Umbilical cord (tissue), 2 donors: ENCODE measurements around the gene NIPSNAP3A.

GRCh38 chr9:99821175-99821408 is 593 bp upstream of the NR4A3 start:
- RAMPAGE, long total RNA, result no peak

DNA sequence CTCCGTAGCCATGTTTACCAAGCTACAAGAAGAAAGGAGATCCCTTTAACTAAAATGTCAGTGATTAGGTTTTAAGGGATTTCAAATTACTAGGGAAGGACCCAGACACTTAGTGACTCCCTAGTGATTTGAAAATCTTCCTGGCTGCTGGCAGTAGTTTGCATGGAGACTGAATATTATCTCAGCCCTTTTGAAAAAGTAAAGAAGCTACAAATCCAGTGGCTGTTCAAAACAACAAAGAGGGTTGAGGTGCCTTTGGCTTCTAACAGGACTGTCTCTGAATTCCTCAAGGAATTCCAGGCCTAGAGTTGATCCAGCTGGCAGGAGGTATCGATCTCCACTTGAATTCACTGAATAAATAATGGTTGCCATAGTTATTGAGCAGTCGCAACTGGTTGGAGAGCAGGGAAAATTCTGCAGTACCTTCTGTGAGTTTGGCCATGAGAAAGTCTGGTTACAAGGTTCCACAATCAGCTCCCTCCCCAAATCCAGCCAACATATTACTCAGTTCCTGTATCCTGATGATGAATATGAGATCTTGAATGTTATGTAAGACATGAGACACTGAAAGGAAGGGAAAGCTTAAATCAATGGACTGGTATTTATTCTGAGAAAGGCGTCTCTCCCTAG is 37.7 kb downstream of the NR4A3 start:
- RAMPAGE, long total RNA, result no peak

GRCh38 chr9:99866449-99866749 is 40.1 kb upstream of the STX17 start:
- RAMPAGE, long total RNA, result no peak

DNA sequence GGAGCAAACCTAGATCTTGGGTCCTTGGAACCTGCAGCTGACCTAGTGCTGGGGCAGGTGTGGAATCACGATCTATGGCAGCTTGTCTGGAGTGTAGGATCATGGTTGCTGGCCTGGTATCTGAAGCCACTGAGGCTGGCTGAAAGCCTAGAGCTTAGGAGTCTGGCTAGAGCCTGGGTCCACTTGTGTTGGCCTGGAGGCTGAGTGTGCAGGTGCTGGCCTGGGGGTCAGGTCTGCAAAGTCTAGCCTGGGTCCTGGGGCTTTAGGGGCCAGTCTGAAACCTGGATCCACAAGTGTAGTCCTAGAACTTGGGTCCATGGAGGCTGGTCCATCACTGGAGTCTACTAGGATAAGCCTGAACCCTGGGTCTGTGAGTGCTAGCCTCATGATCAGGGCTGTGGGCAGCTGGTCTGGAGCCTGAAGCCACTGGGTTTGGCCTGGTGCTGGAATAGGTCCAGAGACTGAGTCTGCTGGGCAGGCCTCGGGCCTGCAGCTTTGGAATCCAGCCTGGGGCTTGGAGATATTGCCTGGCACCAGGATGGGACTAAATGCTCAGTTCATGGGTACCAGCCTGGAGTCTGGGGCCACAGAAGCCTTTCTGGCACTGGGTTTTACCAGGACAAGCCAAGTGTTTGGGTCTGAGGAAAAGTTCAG is 94.7 kb downstream of the ERP44 start:
- RAMPAGE, long total RNA, result no peak

GRCh38 chr9:100083860-100084640 is 14.8 kb downstream of the ERP44 start:
- RAMPAGE, long total RNA, result no peak

GRCh38 chr9:101400135-101400464 is 1.4 kb downstream of the ZNF189 start:
- RAMPAGE, long total RNA, result no peak

- RAMPAGE, long total RNA, result no peak
Observed at GRCh38 chr9:101428279-101428890, 7.2 kb downstream of the ALDOB start.

GRCh38 chr9:101437817-101438402 is 2.3 kb upstream of the ALDOB start:
- RAMPAGE, long total RNA, result no peak

DNA sequence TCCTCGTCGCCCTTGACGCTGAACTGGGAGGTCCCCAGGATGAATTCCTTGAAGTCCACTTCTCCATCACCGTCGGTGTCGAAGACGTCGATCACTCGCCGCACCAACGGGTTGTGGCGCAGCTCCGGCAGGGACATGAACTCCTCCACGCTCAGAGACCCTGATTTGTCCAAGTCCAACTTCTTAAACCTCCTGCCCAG is 213 bp downstream of the PPP3R2 start:
- RAMPAGE, long total RNA, result no peak

GRCh38 chr9:103189185-103189404 is 194.0 kb downstream of the CYLC2 start:
- RAMPAGE, long total RNA, result no peak

- RAMPAGE, long total RNA, result no peak
Observed at GRCh38 chr9:104747327-104748627, at the start of gene NIPSNAP3A. Gene NIPSNAP3A, plus strand, starts transcription at chr9:104747683.

- RAMPAGE, long total RNA, result no peak
Observed at GRCh38 chr9:104794078-104794677, 30.2 kb downstream of the NIPSNAP3B start.

DNA sequence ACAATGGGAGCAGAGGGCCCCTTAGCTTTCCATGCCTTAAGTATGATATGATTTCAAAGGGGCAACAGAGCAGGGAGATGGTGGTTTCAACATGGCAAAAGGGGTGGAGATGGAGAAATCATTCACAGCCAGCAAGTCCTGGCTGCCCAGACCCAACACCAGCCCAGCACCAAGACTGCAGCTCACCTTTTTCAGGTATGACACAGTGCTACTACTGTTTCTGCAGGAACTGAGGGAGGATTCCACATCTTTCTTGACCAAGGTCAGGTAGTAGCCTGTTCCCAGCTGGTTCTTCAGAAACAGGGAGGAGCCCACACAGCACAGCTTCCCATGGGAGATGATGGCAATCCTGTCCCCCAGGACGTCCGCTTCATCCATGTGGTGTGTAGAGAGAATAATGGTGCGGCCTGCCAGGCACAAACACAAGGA is 54.6 kb downstream of the NIPSNAP3B start:
- RAMPAGE, long total RNA, result no peak

DNA sequence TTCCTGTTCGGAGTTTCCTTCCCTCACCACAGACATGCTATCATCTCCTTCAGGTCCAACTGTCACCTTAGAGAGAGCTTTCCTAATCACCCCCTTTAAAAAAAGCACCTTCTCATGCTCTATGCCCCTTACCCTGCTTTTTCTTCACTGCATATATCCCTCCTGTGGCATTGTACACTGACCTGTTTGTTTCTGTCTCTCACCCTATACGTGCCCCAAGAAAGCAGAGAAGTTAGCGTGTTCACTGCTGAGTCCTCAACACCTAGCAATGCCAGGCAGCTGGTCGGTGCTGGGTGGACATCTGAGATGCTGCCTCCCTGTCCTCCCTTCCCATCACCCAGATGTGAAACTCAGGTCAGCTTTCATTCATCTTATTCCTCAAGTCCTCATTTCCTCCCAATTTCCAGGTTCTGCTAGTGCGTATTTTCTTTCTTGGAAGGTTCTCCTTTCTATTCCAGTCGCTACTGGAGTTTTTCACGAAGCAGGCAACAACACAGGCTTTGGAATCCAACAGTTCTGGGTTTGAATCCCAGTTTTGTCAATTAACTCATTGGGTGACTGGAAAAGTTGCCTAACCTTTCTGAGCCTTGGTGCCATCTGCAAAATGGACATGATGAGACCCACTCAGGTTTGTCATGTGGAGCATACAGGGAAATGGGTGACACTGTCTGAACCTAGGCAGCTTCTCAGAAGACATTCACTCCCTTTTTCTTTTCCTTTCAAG is 79.2 kb downstream of the NIPSNAP3B start:
- RAMPAGE, long total RNA, result no peak

GRCh38 chr9:104868329-104868666 is 59.7 kb downstream of the ABCA1 start:
- RAMPAGE, long total RNA, result no peak

DNA sequence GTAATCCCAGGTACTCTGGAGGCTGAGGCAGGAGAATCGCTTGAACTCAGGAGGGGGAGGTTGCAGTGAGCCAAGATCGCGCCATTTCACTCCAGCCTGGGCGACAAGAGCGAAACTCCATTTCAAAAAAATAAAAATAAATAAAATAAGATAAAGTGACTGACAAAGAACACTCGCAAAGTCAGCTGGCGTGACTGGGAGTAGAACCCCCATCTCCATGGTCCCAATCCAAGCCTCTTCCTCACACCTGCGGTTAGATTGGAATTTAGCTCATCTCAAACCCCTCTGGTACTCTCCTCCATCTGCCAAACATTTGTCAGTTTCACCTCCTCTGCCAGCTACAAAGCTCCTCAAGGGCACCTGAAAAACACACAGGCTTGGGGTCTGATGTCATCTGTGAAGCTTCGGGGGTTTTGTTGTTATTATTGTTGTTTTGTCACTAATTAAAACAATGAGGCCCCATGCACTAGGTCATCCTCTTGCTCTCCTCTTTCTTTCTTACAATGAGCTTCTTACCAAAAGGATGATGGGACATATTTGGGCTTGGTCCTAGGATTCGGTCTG is 42.8 kb downstream of the ABCA1 start:
- RAMPAGE, long total RNA, result no peak

- RAMPAGE, long total RNA, result no peak
Observed at GRCh38 chr9:104991627-104992350, 63.8 kb upstream of the ABCA1 start.

- RAMPAGE, long total RNA, result no peak
Observed at GRCh38 chr9:104993023-104993554, 65.1 kb upstream of the ABCA1 start.

GRCh38 chr9:105187650-105188250 is 56.7 kb upstream of the SLC44A1 start:
- RAMPAGE, long total RNA, result no peak

DNA sequence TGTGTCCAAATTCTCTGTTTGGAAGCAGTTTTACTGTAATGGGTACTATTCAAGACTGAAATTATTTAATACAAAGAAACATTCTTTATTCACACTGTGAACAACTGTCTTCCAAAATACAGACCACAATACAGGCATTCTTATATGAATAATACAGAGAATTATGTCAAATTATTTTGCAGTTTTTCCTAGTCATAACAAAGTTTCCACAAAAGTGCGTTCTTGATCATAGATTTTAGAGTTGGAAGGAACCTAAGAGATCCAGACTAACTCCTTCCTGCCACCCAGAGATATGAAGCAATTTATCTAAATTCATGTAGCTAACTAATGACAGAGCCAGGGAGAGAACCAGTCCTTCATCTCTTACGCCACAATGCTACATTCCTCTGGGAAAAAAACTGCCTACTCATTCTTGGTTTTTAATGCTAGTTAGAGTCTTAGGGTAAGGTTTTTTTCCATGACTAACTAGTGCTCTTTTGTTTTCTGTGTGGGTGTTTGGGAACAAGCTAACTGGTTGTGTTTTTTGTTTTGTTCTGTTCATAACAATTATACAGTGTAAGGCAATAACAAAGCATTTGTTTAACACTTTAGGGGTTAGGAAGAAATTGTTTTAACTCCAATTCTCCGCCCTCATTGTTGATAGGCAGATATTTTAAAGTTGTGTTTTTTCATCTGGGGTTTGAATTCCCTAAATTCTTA is 52.4 kb downstream of the SLC44A1 start:
- RAMPAGE, long total RNA, result no peak